Trachea (tissue), 1 donor: ENCODE measurements around a stretch of chr11.

DNA sequence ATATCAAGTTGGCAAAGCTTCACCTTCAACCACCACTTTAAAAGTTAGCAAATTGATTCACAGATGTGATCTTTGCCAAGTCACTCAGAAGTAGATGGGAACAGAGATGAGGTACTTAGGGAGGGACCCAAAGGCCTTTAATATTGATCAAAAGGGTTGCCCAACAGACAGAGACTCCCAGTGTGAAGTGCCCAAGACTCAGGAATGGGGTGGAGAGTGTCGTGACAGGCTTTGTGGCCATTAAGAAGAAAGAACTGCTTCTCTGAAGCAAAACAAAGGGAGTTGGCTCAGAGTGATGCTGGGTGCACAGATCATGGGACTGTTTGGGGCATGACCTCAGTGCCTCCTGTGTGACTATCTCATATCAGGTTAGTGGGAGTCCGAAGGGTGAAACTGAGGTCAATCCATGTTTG lies 132.3 kb downstream of the APIP start:
- PRO-cap, result no peak

- PRO-cap, result no peak
Observed at GRCh38 chr11:34850408-34850892, 65.7 kb downstream of the APIP start.

DNA sequence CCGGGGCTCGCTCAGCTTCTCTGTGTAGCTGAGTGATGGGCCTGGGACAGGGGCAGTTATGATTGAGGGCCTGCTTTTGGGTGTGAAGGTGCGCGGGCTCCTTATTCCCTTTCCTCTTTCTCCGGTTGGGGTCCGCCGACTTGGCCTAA lies 280 bp downstream of the PDHX start:
- PRO-cap, result no peak

DNA sequence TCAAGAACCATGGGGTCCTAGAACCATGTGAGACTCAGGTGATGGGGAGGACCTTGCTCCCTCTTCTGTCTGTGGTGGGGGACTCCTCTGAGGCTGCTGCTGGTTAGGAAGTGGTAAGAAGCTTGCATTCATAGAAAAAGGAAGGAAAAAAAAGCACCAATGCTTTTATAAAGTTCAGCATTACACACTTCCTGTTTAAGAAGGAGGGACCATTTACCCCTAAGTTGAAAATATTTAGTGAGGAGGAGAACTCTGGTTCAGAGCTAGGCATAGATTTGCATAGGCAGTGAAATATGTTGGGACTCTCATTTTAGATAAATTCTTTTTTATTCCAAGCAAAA lies 91.7 kb upstream of the CD44 start:
- PRO-cap, result no peak

DNA sequence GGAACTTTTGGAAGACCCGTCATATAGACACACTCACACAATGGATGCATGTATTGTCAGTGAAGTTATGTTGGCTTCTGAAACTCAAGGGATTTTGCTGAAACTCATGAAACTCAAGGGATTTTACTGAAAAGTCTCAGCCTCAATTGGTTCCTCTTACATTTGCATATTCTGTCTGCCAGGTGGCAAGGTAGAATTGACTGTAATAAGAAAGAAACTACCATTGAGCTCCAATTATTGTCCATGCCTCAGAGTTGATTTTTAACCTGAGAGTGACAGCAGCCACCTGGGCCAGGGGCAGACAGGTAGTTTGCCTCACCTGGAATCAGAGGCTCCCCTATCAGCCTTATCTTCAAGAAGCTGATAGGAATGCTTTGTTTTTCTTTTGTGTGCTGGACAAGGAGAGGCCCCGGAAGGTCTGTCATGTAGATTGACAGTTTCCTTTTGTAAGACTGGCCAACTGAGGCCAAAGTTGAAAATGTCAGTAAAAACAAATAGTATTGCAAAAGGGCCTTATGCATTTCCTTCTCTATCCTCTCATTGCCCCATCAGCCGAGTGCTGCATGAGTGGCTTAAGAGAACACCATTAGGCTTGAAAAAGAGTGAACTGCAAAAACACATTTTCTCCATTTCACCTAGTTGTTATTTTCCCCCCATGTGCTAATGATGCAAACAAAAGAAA lies 34.1 kb downstream of the CD44 start:
- PRO-cap, result no peak

DNA sequence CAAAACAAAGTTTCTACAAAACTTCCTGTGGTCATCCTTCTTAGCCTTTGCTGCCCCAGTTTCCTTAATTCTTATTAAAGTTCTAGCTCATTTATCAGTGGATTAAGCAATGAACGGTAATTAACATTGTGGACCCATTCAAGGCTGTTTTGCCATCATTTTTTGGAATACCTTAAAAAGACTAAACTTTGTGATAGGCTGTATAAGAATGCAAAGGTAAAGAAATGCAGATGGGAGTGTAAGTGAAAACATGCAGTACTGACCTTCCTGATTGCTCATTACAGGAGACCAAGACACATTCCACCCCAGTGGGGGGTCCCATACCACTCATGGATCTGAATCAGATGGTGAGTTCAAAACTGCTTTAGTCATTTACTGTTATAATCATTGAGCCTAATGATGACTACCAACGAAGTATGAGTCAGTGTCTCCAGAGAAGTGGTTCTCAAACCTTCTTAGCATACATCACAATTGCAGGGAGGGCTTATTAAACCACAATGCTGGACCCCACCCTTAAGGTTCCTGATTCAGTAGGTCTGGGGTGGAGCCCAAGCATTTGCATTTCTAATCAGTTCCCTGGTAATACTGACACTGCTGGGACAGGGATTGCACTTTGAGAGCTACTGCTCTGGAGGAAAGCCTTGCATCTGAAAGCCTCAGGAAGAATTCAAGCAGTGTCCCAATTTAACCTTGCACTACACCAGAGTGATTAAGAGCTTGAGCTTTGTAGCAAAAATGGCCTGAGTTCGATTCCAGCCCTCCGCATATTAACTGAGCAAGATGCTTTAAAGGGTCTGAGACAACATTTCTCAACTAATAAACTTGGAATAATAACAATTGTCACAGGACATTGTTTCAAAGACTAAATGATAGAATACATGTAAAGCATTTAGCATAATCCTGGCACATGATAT lies 75.9 kb downstream of the CD44 start:
- PRO-cap, result no peak

GRCh38 chr11:35221389-35221854 lies 82.5 kb downstream of the CD44 start:
- PRO-cap, result no peak

DNA sequence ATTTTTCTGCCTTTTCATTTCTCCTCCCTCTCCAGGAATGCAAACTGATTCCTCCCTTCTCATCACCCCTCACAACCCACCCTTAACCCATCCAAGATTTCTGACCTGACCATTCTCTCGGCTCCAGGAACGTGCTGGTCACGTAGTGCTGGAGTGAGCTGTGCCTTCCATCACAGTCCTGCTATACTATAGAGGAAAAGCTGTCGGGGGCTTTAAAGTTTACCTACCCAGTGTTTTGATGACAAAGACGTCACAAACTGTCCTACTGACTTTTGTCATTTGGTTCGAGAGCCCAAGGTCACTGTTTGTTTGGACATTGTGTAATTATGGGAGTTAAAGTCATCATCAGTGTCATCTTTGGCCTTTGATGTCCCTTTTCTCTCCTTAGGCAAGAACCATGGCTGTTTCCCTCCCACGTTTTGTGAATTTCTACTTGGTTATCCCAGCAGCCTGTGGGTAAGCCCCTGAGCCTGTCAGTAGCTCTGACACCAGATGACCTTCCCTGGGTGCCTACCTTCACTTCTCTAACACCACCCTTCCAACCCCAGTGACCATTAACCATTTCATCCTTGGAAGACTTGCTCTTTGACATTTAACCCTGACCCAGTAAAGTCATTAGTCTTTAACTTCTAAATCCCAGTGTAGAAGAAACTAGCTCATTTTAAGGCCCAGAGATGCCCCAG lies 59.3 kb downstream of the SLC1A2 start:
- PRO-cap, result no peak

- PRO-cap, result no peak
Observed at GRCh38 chr11:36007277-36007716, 63.4 kb downstream of the LDLRAD3 start.

DNA sequence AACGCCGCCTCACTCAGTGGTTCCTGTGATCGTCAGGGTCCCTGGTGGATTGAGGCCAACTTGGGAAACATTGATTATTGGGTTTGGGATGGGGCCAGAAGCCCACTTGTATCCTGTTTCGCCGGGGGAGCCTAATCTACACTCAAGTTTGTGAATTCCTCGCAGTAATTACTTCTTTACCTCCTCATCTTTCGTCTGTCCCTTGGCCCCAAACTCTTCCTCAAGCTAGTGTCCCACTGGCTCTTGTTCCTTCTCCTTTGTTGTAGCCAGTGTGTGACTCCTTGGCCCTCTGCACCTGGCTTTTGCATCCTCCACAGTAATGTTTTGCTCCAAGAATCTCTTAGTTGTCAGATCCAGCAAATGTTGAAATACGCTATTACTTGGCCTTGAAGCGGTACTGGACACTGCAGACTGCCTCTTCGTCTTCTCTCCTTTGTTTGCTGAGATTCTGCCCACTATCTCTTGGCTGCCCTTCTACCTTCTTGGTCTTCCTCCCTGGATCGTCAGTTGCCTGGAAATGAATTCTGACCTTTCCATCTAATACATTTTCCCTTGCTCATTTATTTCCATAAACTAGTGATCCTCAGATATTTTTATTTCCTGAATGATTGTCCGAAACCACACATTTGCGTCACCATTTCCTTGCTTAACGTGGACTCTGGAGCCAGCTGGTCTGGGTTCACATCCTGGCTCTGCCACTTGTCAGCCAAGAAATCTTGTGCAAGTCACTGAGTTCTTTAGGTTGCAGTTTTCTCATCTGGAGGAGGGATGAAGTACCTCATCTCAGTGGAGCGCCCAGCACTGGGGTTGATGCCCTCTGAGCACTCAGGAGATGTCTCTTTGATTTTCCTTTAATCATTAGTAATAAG lies 113.6 kb downstream of the LDLRAD3 start:
- PRO-cap, result no peak

DNA sequence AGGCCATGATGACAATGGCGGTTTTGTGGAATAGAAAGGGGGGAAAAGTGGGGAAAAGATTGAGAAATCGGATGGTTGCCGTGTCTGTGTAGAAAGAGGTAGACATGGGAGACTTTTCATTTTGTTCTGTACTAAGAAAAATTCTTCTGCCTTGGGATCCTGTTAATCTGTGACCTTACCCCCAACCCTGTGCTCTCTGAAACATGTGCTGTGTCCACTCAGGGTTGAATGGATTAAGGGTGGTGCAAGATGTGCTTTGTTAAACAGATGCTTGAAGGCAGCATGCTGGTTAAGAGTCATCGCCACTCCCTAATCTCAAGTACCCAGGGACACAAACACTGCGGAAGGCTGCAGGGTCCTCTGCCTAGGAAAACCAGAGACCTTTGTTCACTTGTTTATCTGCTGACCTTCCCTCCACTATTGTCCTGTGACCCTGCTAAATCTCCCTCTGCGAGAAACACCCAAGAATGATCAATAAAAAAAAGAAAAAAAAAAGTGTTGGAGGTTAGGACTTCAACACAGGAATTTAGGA lies 143.6 kb downstream of the COMMD9 start:
- PRO-cap, result no peak

DNA sequence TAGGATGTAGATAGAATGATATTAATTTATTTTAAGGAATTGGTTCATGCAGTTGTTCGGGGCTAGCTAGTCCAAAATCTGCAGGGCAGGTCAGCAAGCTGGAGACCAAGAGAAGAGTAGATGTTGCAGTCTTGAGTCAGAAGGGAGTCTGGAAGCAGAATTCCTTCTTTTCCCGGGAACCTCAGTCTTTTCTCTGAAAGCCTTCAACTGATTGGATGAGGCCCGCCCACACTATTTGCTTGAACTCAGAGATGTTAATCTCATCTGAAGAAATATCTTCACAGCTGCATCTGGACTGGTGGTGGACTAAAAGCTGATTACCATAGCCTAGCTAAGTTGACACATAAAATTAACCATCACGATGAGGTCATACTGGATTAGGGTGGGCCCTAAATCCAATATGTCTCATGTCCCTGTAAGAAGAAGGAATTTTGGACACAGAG lies 122.1 kb downstream of the COMMD9 start:
- PRO-cap, result no peak

DNA sequence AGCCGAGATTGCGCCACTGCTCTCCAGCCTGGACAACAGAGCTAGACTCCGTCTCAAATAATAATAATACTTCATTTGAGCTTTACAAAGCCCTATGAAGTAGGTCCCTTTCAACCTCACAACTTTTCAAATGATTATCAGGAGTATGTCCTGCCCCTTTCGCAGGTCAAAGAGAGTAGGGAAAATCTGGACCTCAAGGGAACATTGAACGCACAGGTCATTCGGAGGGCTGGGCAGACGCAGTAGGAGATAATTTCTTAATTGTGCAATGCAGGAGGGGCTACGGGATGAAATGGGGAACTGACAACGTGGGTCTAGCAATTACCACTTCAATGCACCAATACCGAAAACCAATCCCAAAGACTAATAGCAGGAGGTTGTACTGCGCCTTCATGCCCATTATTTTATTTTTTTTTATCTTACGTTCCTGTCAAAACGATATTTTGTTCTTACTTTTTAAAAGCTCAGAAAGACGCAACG lies 439 bp downstream of the COMMD9 start:
- PRO-cap, result no peak

DNA sequence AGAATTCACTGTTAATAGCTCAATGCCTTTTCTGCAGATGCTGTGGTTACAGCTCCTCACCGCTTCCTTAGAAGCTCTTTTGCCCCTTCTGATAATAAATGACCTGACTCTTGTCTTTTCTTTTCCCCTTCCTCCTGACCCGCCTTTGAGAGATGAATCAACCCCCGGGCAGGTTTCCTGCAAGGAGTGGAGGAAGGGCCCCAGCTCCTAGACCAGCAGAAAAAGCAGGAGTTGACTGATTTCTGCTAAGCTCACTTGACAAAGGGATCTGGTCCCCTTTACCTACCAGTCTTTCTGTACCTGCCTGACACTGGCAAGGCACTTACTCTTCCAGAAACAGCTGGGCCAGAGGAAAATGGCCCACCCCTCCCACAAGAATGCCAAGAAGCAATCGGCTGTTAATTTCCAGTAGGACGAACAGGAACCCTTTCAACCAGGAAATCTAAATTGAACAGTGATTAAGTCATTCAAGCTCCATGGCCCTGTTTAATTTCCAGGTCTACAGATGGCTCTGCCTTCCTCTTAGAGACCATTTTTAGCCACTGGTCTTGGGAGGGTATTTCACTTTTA lies 67.4 kb downstream of the PRR5L start:
- PRO-cap, result no peak

- PRO-cap, result no peak
Observed at GRCh38 chr11:36421021-36421246, 89.1 kb downstream of the TRAF6 start.

GRCh38 chr11:36540851-36541451 lies 26.9 kb upstream of the RAG1 start:
- PRO-cap, result no peak

GRCh38 chr11:37451812-37452483 lies 853.9 kb upstream of the RAG2 start:
- PRO-cap, result no peak

GRCh38 chr11:40328978-40329613 lies 1130.4 kb downstream of the LRRC4C start:
- PRO-cap, result no peak

DNA sequence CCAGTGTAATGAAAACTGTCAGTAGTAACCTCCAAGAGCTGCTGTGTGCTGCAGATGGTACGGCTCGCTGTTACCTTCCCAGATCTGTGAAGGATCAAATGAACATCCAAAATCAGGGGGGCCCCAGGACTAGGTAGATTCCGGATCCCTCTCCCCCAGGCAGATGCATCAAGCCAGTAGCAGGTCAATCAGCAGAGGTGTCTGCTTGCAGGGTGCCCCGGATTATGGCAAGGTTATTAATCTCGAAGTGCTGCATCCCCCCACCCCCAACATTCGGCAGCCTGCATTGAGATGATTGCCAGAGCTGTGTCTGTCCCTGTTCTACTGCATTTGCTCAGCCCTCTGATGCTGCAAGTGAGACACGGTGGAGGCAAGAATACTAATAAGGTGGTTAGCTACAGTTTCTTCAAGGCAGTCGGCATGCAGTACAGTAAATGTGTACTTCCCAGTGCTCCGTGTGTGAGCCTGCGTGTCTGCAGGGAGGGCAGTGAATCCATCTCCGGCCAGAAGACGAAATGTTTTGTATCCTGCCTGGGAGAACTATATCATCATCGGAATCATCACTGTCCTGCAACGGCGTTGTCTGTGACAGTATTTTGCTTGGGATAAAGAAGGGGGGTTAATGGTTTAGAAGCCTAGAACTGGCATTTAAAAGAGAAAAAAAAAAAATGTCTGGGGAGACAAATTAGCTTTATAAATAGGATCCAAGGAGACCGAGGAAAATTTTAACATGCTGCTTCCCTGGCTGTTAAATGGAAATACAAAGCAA lies 619 bp upstream of the LRRC4C start:
- PRO-cap, result no peak

- PRO-cap, result no peak
Observed at GRCh38 chr11:42874705-42875218, 437.0 kb upstream of the API5 start.